Hematopoietic multipotent progenitor cell (in vitro differentiated cells): ENCODE results near the genes PGAM1, HOGA1, SFRP5 and CRTAC1.

DNA sequence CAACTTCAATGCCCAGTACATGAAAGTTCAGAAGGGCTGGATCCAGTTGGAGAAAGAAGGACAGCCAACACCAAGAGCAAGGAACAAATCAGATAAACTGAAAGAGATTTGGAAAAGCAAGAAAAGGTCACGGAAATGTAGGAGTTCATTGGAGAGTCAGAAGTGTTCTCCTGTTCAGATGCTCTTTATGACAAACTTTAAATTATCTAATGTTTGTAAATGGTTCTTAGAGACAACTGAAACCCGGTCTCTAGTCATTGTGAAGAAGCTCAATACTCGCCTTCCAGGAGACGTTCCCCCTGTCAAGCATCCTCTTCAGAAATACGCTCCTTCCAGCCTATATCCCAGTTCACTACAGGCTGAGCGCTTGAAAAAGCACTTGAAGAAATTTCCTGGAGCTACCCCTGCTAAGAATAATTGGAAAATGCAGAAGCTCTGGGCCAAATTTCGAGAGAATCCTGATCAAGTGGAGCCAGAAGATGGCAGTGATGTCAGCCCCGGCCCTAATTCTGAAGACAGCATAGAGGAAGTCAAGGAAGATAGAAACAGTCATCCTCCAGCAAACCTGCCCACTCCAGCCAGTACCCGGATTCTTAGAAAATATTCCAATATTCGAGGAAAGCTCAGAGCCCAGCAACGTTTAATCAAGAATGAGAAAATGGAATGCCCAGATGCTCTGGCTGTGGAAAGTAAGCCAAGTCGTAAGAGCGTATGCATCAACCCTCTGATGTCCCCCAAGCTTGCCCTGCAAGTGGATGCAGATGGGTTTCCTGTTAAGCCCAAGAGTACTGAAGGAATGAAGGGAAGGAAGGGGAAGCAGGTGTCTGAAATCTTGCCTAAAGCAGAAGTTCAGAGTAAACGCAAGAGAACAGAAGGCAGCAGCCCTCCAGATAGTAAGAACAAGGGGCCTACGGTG, 152.0 kb downstream of the LCOR start:
- CAGE, long polyA plus RNA: no peak

- CAGE, long polyA plus RNA: no peak
These were observed 119.2 kb downstream of the SLIT1 start for GRCh38 chr10:97066544-97067054.

GRCh38 chr10:97319632-97320010, 550 bp downstream of the FRAT1 start:
- CAGE, long polyA plus RNA: no peak

- CAGE, long polyA plus RNA: no peak
These were observed 2.4 kb downstream of the FRAT2 start for GRCh38 chr10:97331690-97332901.

DNA sequence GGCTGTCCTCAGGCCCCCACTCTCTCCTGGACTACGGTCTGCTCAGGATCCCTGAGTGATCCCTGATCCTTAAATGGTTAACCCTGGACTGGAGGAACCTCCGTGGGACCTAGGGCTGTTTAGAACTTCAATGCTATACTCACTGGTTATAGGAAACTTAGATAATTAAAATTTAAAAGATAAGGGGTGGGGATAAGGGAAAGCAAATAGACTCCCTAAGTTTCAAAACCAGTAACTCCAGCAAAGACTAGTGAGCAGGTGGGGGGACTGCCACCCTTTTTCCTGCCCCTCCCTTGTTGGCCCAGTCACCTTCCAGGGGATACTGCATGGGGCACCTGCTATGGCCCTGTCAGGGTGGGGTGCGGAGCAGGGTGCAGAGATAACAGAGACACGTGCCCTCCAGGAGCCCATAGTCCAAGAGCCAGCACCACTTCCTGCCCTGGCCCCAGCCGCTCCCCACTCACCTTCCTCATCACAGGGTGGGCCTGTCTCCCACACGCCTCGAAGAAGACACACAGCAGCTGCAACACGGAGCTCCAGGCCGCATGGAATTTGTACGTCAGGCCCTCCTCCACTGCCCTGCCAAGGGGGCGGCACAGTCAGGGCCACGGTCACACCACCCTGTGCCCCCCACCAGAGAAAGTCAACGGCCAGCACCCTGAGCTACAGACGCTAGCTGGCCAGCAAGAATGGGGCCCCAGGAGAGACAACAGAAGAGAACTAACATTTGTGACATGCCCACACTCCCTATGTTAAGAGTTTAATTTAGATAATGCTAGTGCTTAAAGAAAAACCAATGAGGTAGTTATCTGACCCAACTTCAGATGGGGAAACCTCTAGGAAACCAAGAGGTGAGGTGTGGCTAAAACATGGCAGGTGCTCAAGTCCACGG, 20.6 kb downstream of the RRP12 start:
- CAGE, long polyA plus RNA: no peak

- CAGE, long polyA plus RNA: no peak
These were observed 7.3 kb upstream of the RRP12 start for GRCh38 chr10:97408417-97408912.

DNA sequence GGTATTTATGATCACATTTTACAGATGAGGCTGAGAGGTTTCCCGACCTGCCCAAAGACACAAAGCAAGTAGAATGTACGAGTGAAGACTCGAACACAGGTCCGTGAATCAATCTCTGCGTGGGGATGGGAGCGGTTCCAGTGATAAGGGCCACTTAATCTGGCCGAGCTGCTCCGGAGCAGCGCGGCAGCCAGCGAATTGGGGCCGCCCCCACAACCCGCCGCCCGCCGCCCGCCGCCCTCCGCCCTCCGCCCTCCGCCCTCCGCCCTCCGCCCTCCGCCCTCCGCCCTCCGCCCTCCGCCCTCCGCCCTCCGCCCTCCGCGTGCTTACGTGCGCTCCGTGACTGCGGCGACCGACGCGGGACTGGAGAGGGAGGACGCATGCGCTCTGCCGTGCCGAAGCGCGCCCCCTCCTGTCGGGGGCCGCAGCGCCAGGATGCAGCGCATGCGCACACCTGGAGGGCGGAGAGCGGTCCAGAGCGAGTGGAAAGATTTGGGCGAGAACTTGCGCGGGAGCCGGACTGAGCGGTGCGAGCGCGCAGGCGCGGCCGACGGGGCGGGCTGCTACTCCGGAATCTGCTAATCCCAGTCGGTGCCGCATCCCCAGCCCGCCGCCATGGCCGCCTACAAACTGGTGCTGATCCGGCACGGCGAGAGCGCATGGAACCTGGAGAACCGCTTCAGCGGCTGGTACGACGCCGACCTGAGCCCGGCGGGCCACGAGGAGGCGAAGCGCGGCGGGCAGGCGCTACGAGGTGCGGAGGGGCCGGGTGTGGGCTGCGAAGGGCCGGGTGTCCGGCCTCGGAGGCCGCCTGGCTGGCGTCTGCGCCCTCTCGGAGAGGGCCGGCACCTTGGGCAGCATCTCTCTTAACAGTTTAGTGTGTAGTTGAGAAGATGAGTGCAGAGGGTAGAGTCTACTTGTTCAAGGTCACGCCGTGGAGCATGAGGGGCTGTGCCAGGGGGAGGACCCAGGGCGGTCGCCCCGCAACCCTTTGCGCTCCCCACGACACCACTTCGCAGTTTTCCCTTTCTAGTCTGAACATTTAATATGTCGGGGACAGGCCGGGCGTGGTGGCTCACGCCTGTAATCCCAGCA, at the start of gene PGAM1:
Gene PGAM1 (plus strand): TSS at position 499 of the 1,095 bp plus-strand sequence.
- CAGE, long polyA plus RNA: start-site peak on the plus strand centred at position 561 of the sequence, 6 bp wide, 74 reads

DNA sequence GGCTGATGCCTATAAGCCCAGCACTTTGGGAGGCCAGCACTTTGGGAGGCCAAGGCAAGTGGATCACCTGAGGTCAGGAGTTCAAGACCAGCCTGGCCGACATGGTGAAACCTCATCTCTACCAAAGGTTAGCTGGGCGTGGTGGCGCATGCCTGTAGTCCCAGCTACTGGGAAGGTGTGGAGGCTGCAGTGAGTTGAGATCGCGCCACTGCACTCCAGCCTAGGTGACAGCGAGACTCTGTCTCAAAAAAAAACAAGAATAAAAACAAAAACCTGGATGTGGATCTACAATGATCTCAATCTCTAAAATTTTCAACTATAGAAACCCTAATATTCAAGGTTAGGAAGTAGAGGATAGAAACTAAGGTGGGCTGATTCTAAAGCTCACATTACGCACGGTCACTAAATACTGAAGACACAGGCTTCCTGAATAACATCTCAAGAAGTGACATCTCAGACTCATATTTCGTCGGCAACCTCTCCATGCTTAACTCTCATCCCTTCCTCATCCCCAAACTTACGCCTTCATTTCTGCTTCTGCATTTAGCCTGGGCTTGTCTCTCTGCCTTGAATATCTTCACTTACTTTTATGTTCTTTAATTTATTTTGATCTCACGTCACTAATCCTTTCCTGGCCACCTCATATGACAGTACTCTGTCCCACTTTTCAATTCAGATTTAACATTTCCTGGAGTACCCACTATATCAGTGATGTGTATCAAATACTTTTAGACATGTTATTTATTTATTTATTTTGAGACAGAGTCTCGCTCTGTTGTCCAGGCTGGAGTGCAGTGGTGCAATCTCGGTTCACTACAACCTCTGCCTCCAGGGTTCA, 9.2 kb downstream of the PGAM1 start:
- CAGE, long polyA plus RNA: no peak

- CAGE, long polyA plus RNA: no peak
These were observed 18.3 kb downstream of the MMS19 start for GRCh38 chr10:97479679-97480557.

GRCh38 chr10:97541752-97542792, 30.5 kb upstream of the ANKRD2 start:
- CAGE, long polyA plus RNA: no peak

- CAGE, long polyA plus RNA: no peak
These were observed at the start of gene HOGA1 for GRCh38 chr10:97583781-97584826. Gene HOGA1 (plus strand): TSS chr10:97584389.

DNA sequence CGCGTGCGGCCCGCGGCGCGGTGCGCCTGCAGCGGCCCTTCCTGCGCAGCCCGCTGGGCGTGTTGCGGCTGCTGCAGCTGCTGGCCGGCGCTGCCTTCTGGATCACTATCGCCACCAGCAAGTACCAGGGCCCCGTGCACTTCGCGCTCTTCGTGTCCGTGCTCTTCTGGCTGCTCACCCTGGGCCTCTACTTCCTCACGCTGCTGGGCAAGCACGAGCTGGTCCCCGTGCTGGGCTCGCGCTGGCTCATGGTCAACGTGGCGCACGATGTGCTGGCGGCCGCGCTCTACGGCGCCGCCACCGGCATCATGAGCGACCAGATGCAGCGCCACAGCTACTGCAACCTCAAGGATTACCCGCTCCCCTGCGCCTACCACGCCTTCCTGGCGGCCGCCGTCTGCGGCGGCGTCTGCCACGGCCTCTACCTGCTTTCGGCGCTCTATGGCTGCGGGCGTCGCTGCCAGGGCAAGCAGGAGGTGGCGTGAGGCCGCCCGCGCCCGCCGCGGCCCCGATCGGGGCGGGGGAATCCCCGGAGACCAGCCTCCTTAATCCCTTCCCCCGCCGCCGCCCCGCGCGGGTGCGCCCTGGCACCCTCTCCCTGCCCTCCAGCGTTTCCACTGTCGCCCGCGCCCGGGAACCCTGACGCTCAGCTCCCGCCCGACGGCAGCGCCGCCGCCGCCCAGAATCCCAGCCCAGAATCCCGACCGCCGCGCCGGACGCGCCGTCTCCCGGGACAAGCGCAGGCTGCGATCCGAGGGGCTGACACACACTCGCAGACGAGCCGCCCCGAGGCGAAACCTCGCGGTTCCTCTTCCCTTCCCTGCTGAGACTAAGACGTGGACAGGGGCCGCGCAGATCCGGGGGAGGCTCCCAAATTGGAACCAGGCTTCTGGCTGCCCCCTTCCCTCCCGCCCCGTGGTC, 644 bp downstream of the MARVELD1 start:
- CAGE, long polyA plus RNA: start-site peak on the plus strand centred at position 388 of the sequence, 611 bp wide, 8 reads

DNA sequence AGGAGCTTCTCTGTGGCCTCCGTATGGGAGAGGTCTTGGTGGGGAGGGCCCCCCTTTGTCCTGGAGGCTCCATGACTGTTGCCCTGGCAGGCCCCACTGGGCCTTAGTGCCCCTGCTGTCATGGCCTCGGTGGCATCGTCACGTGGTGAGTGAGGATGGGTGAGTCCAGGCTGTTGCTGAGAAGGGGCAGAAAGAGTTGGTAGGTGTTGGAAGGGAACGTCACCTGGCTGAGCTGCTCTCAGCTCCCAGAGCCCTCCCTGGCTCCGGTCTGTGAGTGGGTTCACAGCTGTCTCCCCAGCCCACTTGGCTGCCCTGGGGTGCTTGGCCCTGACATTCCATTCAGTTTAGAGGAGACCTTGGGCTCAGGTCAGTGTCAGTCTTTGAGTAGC, 16.1 kb downstream of the SFRP5 start:
- CAGE, long polyA plus RNA: no peak

DNA sequence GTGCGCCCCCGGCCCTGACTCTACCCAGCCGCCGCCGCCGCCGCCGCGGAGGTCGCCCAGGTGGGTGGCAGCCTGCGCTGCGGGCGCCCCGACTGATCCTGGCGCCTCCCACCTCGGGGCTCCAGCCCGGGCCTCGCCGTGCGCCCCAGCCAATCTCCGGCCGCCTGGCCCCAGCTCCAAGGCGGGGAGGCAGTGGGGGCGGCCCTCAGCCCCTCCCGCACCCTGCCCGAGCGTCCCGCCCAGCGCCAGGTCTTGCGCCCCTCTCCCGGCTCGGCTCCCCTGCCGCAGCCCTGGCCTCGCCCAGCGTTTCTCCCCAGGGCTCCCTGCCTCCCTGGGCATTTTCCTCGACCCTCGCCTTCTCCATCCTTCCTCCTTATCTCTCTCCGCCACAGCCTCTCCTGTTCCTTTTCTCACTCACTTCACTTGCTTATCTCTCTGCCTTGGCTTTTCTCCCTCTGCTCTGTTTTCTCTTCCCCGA, at the start of gene SFRP5:
Gene SFRP5 (minus strand): TSS at position 94 of the 478 bp plus-strand sequence.
- CAGE, long polyA plus RNA: no peak

DNA sequence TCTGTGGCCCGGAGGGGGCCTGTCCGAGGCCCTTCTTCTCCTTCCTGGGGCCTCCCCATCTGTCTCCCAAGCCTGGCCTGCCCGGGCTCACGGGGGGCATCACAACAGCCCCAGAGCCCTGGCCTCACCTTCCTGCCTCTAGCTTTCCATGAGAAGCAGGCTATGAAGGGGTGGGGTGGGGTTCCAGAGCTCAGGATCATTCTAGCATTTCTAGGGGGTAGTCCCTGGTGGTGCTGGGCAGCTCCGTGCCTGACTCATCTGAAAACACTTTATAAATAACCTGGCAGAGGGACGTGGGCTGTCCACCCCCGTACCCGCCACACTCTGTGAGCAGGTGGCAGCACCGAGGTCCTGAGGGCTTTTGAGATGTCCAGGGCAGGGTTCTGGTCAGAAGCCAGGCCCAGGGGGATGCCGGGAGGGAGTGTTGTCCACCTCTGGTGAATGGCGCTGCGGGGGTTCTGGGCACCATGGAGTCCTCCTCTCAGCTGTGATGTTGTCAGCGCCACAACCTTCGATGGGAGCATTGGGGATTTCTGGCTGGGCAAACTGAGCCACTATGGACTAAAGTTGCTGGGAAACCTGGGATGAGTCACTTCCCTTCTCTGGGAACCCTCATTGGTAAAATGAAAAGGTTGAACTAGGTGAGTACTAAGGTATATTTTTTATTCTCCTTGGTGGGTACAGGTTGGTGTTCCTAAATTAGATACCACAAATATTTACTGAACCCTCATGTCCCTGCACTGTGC, 27.4 kb upstream of the GOLGA7B start:
- CAGE, long polyA plus RNA: no peak

DNA sequence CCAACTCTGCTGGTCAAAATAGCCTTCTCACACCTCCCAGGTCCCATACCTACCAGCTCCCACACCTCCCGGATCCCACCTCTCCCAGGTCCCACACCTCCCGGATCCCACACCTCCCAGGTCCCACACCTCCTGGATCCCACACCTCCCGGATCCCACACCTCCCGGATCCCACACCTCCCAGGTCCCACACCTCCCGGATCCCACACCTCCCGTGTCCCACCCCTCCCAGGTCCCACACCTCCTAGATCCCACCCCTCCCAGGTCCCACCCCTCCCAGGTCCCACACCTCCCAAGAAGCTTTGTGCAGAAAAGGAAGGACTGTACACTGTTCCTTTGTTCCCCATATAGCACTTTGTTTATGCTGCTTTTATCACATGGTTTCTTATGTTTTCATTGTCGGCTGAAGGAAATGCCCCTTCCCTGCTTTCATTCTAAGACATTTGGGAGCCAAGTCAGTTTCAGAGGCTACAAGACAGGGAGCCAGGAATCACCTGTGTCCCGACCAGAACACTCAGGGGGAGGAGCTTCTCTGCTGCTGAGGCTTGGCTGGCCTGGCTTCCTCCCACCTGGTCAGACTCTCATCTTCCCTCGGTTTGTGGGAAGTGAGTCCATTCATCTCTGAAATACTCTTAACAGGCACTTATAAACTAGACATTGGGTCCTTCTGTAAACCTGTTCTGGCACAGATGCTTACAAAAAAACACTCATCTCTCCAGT, 19.8 kb upstream of the GOLGA7B start:
- CAGE, long polyA plus RNA: no peak

GRCh38 chr10:97891487-97892285, 42.0 kb downstream of the GOLGA7B start:
- CAGE, long polyA plus RNA: no peak

DNA sequence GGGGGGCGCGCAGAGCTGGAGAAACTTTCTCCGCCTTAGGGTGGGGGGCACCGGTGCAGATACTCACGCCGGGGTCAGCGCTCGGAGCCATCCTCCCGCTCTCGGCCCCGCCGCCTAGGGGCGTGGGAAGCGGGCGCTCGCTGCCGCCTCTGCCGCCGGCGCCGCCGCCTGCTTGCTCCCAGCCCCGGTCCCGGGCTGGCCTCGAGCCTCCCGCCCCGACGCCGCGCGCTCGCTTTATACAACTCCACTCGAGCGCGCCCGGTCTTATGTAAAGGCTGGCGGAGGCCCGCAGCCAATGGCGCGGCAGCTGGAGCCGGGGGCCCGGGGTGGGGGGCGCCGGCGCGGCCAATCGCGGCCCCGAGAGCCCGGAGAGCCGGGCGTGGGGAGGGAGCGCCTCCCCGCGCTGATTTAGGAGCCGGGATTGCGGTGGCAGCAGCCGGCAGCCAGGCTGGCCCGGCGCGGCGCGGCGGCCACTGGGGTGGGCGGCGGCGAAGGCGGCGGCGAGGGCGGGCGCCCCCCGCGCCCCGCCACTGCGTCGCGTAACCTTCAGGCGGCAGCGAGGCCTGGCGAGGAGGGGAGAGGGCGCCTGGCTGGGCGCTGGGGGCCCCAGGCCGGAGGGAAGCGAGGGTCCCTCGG, at the start of gene CRTAC1:
Gene CRTAC1 (minus strand): TSS at position 240 of the 636 bp plus-strand sequence.
- CAGE, long polyA plus RNA: no peak

DNA sequence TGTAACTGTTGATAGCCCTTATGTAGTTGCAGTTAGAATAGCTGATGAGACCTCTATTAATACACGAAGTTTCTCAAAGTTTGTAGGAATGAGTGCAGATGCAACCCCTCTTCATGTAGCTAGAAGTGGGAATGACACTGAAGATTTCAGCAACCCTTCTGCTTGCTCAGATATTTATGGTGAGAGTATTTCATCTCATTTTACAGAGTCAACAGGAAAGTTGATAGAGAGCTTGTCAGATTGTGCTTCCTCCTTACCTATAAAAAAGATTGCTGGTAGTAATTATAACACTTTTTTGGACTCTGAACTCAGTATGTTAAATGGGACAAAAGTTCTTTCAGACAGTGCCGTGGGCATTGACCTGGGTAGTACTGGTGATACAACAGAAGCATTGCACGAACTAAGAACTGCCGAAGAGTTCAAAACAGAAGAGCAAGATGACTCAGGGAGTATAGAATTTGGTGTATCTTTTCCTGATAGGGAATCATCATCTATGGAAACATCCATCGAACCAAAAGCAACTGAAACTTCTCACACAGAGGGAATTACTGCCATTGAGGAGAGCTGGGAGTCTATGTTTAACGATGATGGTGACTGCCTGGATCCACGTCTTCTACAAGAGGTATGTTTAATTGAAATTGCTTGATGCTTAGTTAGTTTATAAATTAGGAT, 58.6 kb downstream of the LOXL4 start:
- CAGE, long polyA plus RNA: no peak

DNA sequence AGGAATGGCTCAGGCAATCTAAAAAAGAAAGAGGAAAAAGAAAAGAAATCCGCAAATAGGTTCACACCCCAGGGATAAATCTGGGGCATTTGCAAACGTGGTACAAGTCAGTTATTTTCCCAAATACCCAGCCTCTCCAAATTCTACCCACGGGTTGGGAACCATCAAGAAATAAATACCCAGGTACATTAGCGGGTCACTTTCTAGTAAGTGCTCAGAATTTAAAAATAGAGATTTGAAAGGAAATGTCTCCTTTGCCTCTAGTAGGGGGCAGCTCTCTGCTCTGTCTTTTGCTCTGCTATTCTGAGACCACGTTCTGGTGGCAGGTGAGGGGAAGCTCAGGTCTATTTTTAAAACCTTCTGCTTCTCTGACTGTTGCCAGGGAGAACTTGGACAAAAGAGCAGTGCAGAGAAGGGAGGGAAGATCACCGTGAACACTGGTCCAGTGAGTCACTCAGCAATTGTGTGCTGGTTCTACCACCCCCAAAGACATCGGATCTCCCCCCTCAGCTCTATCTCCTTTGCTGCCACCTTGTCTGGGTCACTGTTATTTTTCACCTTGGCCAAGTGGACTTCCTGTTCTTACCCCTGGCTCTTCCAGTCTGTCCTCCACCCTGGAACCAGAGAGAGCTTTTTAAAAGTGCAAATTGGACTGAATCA, 72.3 kb upstream of the LOXL4 start:
- CAGE, long polyA plus RNA: no peak